Pericardium (tissue), 1 donor: ENCODE results near the genes C15orf61, CALML4 and ITGA11.

GRCh38 chr15:67148991-67150043, 83.9 kb downstream of the SMAD3 start:
- RRBS, result no CpG with 5 or more reads among the region's 8 CpGs

DNA sequence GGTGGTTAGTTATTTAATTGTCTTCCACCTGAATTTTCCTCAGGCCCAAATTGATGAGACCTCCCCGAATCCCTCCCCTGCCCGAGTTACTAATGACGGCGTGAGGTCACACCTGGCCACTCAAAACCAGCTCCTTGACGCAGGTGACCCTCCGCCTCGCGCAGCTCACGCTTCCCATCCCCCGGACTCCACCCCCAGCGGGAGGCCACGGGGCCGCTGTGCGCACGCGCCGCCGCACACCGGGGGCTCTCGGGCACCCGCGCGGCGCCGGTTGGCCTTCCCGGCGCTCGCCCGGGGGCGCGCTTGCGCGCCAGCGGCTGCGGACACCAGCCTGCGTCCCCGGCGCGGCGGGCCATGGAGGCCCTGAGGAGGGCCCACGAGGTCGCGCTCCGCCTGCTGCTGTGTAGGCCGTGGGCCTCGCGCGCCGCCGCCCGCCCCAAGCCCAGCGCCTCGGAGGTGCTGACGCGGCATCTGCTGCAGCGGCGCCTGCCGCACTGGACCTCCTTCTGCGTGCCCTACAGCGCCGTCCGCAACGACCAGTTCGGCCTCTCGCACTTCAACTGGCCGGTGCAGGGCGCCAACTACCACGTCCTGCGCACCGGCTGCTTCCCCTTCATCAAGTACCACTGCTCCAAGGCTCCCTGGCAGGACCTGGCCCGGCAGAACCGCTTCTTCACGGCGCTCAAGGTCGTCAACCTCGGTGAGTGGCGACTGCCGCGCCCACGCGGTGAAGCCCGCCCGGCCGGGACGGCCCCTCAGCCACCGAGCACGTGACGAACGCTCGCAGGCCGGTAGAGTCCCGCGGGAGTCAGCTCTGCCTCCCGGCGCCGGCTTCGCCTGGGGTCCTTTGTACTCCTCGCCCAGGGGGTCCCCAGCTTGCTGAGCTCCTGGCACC, at the start of gene C15orf61:
C15orf61 (plus strand) TSS at position 237 of the 895 bp plus-strand sequence.
- RRBS, result 2% methylated on average over 40 of the region's 98 CpGs

GRCh38 chr15:67542327-67542501, 289 bp upstream of the MAP2K5 start:
- RRBS, result 2% methylated on average over 6 of the region's 12 CpGs

GRCh38 chr15:67586755-67587268, 44.3 kb downstream of the MAP2K5 start:
- RRBS, result no CpG with 5 or more reads among the region's 8 CpGs

DNA sequence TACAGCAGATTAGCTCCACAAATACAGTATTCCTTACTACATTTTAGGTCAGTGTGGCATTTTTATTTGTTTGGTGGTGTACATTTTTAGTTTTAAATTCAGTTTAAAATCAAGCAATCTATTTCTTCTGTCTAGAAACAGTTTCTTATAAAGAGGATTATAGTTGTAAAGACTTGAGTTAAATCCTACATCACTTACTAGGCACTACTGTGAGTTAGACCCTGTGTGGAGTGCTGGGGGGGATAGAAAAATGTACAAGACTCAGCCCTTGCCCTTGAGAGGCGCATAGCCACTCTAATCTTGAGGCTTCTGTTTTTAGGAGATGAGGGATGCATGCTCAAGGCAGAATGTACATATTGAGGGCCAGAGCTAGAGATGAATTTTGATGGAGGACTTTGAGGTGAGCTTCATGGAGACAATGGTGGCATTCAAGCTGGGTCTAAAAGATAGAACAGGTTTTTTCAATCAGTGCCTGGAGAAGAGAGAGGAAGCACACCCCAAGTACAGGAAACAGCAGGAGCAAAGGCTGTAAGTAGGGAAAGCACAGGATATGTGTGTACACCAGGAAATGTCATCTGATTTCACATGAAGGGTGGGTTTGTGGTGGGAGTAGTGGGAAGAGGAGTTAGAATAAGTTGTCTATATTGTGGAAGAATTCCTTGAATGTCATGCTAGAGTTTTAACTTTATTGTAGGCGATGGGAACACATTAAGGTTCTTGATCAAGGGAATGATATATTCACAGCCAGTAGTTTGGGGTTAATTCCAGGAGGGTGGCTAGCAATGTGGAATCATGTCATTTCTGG, 99.8 kb downstream of the MAP2K5 start:
- RRBS, result no CpG with 5 or more reads among the region's 2 CpGs

- RRBS, result no CpG with 5 or more reads among the region's 8 CpGs
Observed at GRCh38 chr15:67762931-67763553, 62.3 kb upstream of the SKOR1 start.

DNA sequence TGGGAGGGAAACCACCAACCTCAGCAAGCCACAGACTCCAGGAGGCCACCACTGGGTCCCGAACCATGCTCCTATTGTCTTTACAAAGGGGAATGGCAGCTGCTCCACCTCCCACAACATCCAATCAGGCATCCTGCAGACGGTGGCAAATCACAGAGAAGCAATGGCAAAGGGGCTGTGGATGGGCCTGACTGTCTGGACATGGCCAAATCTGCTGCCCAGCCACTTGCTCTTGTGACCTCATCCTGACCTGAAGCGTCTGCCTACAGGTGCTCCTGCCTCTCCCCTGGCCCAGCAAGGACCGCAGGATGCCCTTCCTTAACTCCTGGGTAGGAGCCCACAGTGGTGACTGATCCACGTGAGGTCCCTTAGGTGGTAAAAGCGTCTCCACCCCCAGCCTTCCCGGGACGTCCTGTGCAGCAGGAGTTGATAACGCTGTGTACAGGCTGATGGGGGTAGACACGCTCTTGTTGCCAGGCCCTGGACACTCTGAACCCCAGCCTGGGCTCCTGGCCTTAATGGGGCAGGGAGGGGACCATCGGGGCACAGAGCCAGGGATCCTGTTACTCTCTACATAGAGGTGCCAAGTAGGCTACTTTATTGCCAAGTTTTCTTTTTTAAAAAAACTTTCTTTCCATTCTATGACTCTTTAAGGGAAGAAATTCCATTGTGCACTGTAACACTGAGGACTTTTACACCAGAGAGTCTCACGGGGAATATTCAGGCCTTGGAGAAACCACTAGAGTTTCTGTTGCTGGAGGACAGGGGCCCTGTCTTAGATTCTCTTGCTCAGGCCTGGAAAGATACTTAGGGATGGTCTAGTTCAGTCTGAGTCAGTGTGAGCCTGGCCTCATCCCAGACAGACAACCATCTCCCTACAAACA, 110.2 kb upstream of the PIAS1 start:
- RRBS, result no CpG with 5 or more reads among the region's 12 CpGs

DNA sequence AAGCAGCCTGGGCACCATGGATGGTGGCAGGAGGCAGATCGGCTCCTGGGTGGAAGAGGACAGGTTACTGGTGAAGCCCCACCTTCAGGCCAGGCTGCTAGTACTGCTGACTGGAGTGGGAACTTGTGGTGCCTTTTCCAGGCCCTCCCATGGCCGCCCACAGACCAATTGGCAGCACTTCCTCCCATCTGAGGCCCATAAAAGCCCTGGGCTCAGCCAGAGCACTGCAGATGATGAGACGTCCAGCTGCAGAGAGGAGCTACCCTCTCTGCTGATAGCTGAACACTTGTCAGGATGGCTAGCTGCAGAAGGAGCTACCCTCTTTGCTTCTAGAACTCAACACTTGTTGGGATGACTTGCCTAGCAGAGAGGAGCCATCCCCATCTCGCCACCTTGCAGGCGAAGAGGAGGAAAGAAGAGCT, 8.1 kb upstream of the PIAS1 start:
- RRBS, result no CpG with 5 or more reads among the region's 5 CpGs

- RRBS, result 42% methylated on average over 4 of the region's 18 CpGs
Observed at GRCh38 chr15:68205082-68205721, at the start of gene CALML4. Gene CALML4, minus strand, starts transcription at chr15:68205332.

DNA sequence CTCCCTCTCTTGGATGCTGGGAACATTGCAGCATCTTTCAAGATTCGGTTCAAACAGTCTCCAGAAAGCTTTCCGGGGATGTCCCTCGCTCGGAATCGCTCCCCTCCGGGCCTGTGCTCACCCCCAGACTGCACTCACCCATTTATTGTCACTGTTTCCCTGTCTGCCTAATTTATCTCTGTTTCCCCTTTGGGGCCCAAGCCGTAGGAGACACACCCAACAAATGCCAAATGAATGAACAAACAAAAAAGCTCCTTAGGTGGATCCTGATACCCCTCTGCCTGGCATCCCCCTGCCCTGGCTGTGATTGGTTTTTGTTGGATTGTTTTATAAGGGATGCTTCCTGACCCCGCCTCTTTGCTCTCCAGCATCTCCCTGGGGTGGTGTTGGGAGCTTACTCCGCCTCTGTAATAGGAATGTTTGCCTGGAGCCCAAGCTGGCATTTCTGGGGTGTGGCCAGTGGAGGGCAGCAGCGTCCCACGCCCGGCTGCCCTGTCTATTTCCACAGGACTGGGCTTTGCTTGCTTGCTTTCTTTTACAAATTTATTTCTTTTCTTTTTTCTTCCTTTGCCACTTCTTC, 28.9 kb downstream of the FEM1B start:
- RRBS, result no CpG with 5 or more reads among the region's 12 CpGs

GRCh38 chr15:68310366-68311124, 33.0 kb downstream of the FEM1B start:
- RRBS, result 90% methylated on average over 6 of the region's 17 CpGs

DNA sequence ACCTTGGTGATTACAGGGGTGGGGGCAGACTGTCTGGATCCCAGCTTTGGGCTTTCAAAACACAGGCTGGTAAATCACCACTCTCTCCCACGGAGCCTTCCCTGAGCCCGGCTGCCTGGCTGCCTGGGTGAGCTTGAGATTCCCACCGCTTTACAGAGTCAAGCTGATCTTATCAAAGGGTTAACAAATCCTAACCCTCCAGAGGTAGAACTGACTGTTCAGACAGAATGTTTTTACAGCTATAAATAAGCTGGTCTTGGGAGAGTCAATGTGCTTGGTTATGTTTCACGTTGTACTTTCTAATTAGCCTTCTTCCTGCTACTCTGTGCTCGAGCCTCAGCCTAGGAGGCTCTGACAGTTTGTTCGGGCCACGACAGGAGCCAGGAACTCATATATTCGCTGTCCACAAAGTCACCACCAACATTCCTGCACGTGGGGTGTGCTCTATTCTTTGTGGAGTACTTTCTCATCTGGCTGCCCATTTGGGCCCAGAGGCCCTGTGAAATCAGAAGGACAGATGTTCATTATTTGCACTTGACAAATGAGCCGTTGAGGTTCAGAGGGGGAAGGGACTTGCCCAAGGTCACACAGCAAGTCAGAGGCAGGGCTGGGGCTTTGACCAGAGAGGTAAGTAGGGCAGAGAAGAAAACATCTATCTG, 63.5 kb downstream of the FEM1B start:
- RRBS, result no CpG with 5 or more reads among the region's 10 CpGs

- RRBS, result no CpG with 5 or more reads among the region's 16 CpGs
Observed at GRCh38 chr15:68364206-68365019, 67.5 kb downstream of the ITGA11 start.

- RRBS, result no CpG with 5 or more reads among the region's 17 CpGs
Observed at GRCh38 chr15:68365930-68366749, 65.8 kb downstream of the ITGA11 start.

- RRBS, result 3% methylated on average over 28 of the region's 70 CpGs
Observed at GRCh38 chr15:68431503-68432557, at the start of gene ITGA11. Gene ITGA11, minus strand, starts transcription at chr15:68432163.

DNA sequence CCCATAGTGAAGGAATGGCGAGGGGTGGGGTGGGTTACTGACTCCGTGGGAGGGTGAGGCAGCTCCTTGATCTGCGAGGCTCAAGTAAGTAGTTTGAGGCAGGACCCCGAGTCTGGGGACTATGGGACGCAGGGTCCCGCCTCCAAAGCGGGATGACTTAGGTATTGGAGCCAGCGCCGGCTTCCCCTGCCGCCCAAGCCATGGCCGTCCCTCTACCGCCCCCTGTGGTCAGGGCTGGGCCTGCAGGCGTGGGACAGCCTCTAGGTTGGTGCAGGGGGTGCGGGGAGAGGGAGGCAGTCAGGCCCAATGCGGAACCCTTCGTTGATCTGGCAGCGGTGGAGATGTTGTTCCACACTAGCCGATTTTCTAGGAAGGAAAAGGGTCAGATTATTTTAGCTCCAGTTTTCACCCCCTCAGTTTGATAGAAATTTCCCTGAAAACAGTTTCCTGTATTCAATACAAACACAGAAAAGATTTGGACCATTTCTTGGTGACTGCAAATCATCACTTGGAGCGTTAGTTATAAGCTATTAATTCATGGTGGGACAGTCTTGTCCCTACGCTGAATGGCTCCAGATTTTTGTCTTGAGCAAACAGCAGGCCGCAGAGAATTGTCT, 72.4 kb downstream of the CORO2B start:
- RRBS, result no CpG with 5 or more reads among the region's 21 CpGs

- RRBS, result no CpG with 5 or more reads among the region's 21 CpGs
Observed at GRCh38 chr15:68673812-68674424, 95.1 kb downstream of the CORO2B start.

DNA sequence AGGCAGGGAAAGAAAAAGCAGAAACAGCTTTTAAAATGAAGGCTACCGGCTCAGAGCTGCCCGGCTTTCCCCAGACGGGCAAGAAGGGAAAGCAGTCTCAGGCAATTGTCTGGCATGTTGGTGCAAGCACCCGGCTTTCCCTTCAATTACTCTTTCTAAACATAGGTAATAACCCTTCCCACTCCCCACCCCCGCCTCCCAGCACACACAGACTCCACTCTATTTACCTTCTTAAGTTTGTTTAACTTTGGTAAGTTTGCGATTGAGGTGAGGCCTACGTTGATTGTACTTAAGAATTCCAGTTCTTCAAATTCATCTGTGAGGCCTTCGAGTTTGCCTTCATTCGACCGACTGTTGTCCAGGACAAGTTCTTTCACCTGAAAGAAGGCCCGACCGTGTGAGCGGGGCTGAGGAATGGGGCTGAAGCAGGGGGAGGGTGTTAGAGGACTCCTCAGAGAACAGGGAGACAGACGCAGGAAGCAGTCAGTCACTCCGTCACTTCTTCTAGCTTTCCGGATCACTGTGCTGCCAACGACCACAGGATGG, 33.1 kb downstream of the ANP32A start:
- RRBS, result 58% methylated on average over 3 of the region's 17 CpGs

- RRBS, result no CpG with 5 or more reads among the region's 4 CpGs
Observed at GRCh38 chr15:68797584-68798200, 23.0 kb downstream of the ANP32A start.

DNA sequence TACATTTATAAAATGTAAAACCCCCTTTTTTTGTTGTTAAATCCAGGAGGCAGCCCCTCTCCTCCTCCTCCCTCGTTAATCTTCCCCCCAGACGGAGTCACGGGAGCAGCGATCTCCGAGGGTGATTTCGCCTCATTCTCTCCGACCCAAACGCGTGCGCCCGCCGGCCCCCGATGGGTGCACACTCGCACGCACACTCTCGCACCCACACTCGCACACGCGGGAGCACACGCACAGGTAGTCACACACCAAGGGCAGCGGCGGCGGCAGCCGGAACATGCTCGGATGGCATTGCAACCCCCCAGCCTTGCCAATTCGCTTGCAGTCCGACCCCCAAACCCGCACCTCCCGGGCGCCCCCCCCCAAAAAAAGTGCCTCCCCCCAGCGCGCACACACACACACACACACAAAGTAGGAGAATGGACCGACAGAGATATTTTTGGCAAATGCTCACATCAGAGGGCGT, 418 bp downstream of the ANP32A start:
- RRBS, result under 1% methylated on average over 13 of the region's 34 CpGs